Lung (tissue), 4 donors: ENCODE measurements around a stretch of chr19.

DNA sequence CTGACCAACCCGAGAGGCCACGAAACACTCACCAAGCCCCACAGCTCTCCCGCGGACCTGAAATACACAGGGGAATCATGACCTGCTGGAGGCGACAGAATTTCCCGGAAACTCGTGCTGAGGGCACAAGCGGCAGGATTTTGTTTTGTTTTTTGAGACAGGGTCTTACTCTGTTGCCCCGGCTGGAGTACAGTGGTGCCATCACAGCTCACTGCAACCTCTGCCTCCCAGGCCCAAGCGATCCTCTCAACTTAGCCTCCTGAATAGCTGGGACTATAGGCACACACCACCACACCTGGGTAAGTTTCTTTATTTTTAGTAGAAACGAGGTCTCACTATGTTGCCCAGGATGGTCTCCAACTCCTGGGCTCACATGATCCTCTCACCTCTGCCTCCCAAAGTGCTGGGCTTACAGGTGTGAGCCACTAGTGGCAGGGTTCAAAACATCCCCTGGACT lies 17.5 kb downstream of the MOB3A start:
- PRO-cap = no peak
- RAMPAGE, long total RNA = no peak
- RRBS = 94% methylated on average over 3 of the region's 11 CpGs

DNA sequence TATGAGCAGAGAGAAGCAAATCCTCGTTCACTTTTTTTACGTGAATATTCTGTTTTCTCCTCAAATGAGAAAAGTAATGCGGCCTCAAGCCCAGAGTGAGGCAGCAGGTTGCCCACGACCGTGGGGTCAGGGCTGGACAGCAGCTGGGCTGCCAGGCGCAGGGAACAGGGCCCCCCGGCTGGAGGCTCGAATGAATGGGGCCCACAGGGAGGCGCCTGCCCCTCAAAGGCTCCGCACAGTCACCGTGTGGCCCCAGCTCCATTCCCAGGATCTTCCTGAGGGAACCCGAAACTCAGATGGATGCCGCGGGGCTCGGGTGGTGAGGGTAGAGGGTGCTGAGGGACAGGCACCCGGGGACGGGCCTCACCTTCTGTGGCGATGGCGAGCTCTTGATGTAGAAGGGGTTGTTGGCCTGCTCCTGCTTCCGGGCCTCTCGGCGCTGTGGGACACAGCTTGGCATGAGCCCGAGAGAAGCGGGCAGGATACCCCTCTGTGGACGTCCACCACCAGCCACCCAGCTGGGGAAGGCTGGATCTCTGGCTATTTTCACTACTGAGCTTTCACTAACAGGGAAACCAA lies 19.2 kb downstream of the IZUMO4 start:
- PRO-cap = no peak
- RAMPAGE, long total RNA = no peak
- RRBS = 96% methylated on average over 5 of the region's 25 CpGs

GRCh38 chr19:2130316-2131133 lies 20.8 kb downstream of the AP3D1 start:
- PRO-cap = no peak
- RAMPAGE, long total RNA = no peak
- RRBS = 100% methylated on average over 1 of the region's 26 CpGs

DNA sequence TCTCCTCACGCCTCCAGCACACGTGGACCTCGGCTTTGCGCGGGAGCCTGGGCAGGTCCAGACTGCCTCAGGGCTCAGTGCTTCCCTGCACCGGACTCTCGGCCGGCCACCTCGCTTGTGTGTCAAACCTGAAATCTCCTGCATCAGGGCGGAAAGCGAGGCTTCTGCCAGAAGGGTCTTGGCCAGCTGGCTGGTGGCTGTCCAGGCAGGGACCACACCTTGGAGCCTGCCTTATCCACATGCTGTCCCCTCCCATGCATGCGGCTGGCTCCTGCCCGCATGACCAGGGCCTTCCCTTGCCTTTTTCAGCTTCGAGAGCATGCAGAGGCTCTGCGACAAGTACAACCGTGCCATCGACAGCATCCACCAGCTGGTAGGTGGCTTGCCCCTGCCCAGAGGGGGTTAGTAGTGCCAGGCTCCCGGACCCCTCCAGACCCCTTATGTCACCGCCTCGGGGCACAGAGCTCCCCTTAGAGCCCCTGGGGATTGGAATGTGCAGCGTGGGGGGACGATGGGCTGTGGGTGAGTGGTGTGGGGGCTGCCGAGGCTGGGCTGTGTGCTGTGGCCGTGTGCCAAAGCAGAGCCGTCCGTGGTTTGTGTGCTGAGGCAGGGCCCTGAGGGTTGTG lies 25.8 kb downstream of the DOT1L start:
- PRO-cap = no peak
- RAMPAGE, long total RNA = no peak
- RRBS = no CpG with 5 or more reads among the region's 26 CpGs

GRCh38 chr19:2212725-2213195 lies 23.4 kb downstream of the PLEKHJ1 start:
- PRO-cap = no peak
- RAMPAGE, long total RNA = no peak
- RRBS = 92% methylated on average over 2 of the region's 10 CpGs

DNA sequence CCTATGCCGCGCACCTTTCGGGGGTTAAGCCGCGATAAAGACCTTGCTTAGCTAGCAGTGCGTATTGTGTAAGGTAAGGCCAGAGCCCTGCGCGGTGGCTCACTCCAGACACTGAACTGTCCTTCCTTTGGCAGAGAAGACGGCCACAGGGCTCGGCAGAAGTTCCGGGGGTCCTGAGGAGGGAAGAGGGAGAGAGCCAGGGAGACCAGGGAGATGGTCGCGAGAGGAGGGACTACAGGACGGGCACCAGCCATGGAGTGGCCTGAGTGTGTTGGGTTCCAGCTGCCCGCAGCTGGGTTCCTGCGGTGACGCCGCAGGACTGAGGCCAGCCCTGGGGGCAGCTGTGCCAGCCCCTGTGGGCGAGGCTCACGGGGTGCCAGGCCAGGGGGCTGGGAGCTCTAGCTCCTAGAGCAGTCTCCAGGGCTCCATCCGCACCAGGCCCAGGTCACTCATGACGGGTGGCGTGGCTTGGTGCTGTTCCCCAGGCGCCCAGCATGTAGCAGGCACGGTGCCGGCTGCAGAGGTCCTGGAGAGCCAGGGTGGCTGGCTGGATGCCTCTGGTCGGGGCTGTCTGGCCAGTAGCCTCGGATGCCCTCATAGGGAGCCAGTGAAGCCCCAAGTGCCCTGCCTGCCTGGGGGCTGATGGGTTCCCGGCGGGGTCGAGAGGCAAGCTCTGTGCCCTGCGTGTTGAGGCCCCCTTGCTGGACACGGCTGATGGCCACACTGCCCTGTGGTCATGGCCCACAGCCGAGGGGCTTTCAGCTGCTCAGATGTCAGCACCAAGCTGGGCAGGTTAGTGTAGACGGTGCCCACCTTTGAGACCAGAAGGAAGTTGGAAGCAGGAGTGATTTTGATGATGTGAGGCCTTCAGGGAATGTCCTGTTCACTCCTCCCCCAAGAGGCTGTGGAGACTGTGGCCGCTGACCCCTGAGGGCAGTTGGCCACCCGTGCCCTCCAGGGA lies 7.5 kb downstream of the PLEKHJ1 start:
- PRO-cap = no peak
- RAMPAGE, long total RNA = no peak
- RRBS = no CpG with 5 or more reads among the region's 37 CpGs

GRCh38 chr19:2231444-2232173 lies 4.5 kb downstream of the PLEKHJ1 start:
- PRO-cap = no peak
- RAMPAGE, long total RNA = no peak
- RRBS = 80% methylated on average over 5 of the region's 21 CpGs

- PRO-cap = no peak
- RAMPAGE, long total RNA = no peak
- RRBS = no CpG with 5 or more reads among the region's 11 CpGs
Observed at GRCh38 chr19:2260165-2260640, 4.0 kb upstream of the JSRP1 start.

DNA sequence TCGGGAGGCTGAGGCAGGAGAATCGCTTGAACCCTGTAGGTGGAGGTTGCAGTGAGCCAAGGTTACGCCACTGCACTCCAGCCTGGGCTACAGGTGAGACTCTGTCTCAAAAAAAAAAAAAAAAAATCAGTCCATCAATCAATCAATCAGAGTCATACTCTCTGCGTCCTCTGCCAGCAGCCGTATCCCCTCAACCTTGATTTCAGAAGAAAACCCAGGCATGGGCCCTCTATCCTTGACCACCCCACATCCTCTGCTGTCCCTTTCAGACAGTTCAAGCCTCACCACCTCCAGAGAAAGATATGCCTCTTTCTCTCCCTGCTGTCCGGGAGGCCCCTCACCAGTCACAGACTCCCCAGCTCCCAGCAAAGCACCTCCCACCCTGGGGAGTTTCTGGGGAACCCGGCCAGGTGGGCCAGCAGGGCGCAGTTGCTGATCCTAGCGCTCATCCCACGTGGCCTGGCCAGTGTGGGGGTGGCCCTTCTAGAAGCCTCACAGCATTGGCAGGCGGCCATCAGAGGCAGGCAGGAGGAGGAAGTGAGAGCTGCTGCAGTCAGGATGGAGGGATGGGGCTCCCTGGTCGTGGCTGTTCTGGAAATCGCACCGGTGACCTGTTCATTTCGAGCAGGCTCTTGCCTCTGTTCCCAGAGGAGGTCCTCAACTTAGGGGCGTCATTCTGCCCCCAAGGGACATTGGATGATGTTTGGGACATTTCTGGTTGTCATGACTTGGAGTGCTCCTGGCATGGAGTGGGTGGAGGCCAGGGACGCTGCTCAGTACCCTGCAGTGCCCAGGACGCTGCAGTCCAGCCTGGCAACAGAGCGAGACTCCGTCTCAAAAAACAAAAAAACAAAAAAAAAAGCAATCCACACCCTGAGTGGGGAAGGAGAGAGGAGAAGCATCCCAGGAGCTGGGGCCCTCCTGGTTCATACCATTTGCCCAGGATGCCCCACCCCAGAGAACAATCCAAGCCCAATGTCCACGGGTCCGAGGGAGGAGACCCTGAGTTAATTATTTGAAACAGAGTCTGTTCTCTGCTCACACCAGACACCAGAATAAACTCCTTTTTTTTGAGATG lies 10.3 kb upstream of the JSRP1 start:
- PRO-cap = no peak
- RAMPAGE, long total RNA = no peak
- RRBS = 13% methylated on average over 2 of the region's 22 CpGs

DNA sequence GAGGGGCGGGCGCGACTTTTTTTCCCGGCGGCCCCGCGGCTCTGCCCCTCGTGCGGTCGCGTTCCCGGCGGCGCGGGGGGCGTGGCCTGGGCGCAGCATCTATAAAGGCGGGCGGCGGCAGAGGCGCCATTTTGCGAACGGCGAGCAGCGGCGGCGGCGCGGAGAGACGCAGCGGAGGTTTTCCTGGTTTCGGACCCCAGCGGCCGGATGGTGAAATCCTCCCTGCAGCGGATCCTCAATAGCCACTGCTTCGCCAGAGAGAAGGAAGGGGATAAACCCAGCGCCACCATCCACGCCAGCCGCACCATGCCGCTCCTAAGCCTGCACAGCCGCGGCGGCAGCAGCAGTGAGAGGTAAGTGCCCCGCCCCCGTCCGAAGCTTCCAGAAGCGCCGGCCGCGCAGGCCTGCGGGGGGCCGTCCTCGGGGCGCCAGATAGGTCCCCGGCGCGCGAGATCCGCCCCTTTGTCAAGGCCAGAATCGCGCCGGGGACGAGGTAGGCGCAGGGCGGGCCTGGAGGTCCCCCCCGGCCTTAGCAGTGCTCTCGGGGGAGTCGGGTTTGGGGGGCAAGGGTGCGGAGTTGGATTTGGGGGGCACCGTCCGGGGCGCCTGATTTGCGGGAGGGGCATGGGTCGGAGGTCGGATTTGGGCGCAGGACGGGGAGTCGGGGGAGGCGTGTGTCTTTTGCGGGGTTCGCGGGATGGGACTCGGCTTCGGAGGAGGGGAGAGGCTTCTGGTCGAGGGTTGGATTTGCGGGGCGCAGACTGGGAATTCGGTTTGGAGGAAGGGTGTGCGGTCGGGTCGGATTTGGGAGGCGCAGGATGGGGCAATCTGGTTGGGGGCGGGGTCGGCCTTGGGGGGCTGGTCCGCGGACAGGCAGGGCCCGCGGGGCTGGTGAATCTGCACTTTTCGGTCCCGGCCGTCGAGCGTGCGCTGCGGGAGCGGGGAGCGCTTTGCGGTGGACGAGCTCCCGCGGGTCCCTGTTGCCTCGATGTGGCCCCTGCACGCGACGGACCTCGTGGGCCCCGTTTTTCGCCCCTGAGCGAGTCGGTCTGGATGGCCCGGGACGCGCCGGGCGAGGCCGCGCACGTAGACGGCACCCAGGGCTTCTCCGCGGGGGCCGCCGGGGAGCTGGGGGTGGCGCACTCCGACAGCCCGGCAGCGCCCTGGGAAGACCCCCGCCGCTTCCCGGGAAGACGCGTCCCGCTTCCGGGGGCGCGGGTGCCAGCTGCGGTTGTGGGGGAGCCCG lies 12.2 kb downstream of the PEAK3 start:
- PRO-cap = unidirectional peak, plus-strand start at position 130 of the sequence; unidirectional peak, plus-strand start at position 474 of the sequence
- RAMPAGE, long total RNA = no peak
- RRBS = 1% methylated on average over 47 of the region's 148 CpGs

- PRO-cap = no peak
- RAMPAGE, long total RNA = no peak
- RRBS = 27% methylated on average over 1 of the region's 18 CpGs
Observed at GRCh38 chr19:2294923-2295421, 13.0 kb downstream of the LINGO3 start.

DNA sequence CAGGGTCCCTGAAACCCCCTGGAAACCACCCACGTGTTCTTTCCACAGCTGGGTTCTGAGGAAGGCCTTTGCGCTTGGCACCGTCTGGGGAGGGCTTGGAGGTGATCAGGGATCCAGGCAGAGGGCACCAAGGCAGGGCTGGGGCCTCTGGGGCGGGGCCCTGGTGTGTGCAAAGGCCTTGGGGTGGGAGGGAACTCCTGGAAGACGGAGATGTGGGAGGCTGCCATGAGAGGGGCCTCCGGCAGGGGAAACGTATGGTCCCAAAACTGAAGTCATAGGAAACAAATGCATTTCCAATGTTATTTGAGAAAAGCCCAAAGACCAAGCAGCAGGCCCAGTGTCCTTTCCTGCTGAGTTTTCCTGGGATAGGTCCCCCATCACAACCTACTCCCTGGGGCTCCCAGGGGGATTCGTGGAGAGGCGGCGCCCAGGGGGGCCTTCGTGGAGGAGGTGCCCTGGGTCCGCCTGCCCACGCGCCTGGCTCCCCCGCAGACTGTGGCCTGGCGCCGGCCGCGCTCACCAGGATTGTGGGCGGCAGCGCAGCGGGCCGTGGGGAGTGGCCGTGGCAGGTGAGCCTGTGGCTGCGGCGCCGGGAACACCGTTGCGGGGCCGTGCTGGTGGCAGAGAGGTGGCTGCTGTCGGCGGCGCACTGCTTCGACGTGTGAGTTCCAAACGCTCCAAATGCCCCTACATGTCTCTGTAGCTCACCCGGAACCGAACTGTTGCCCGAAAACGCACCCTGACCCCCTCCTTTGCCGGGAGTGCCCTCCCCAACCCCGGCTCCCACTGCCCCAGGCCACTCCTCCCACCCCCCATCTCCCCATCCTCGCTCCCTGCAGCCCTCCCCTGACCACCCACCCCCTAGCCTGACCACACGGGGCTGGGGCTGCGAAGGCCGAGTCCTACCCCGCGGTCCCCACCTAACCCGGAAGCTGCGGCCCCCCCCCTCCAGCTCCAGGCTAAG lies 3.5 kb downstream of the TIMM13 start:
- PRO-cap = no peak
- RAMPAGE, long total RNA = no peak
- RRBS = 91% methylated on average over 9 of the region's 50 CpGs

DNA sequence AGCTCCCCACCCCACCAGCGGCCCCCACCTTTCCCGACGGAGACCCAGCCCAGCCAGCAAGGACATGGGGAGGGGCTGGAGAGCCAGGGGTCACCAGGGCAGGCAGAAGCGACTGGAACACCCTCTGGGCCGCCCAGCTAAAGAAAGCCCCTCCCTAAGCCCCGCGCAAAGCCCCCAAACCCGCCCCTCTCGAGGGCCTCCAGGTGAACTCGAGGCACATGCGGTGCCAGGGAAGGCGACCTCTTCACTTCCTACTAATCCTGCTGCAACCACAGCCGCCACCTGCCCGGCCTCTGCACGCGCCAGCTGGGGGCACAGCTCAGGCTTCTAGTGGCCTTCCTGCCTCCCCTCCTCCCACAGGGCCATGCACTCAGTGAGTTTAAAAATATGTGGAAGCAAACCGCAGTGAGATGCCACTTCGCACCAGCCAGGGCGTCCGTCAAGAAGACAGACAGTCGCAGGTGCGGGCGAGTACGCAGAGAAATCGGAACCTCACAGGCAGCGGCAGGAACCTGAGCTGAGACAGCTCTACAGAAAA lies 10.5 kb downstream of the LMNB2 start:
- PRO-cap = no peak
- RAMPAGE, long total RNA = no peak
- RRBS = no CpG with 5 or more reads among the region's 26 CpGs

DNA sequence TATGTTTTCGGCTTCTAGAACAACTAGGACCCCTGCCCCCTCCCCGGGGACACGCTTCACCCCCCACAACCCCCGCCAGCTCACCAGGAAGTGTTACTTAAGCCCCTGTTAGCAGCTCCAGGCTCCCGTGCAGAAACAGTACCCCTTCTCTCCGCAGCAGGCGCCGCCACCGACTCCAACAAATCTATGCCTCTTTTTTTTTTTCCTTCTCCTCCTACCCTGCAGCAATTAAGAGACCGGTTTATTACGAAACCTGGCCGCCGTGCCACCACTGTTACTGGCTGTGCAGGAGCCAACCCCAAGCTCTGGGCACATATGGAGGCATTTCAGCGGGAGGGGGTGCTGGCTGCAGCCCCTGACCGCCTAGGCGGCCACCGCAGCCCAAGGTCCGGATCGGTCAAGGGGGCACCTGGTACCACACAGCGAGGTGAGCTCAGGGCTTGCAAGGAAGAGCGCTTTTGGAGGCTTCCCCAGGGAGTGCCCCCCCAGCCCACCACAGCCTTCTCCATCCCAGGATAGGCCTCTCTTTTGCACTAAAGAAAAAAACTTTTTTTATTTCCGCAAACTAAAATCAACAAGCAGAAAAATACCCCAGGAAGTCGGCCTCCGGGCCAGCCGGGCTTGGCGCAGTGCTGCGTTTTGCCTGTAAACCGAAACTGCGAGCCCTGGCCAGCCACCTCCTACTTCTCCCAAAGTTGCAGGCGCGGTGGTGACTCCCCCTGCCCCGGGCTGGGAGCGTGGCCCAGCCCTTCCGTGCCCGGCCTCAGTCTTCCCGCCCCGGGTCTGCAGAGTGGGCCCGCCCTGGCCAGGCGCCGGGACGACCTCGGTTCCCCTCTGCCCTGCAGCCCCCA lies 2.6 kb downstream of the GADD45B start:
- PRO-cap = no peak
- RAMPAGE, long total RNA = no peak
- RRBS = under 1% methylated on average over 10 of the region's 42 CpGs

DNA sequence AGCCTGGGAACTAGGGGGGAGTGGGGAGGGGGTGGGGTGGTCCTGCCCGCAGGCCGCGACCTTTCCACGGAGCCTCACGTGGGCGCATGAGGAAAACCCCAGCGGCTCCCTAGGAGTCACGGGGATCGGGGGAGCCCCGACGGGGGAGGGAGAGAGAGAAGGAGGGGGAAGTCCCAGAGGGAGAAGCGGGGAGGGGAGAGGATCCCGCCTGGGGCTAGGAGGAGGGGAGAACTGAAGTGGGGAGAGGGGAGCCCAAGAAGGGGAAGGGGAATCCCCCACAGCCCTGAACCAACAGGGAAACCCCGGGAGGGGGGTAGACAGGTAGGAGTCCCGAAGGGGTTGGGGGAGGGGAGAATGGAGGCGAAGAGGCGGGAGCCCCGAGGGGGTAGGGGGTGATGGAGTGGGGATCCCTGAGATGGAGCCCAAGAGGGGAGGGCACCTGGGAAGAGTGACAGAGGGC lies 3.2 kb downstream of the GADD45B start:
- PRO-cap = no peak
- RAMPAGE, long total RNA = no peak
- RRBS = no CpG with 5 or more reads among the region's 18 CpGs

- PRO-cap = no peak
- RAMPAGE, long total RNA = no peak
- RRBS = 1% methylated on average over 43 of the region's 106 CpGs
Observed at GRCh38 chr19:2488360-2489568, 12.8 kb downstream of the GADD45B start.

- PRO-cap = no peak
- RAMPAGE, long total RNA = no peak
- RRBS = no CpG with 5 or more reads among the region's 29 CpGs
Observed at GRCh38 chr19:2503445-2504417, 27.8 kb downstream of the GADD45B start.

- PRO-cap = no peak
- RAMPAGE, long total RNA = no peak
- RRBS = no CpG with 5 or more reads among the region's 12 CpGs
Observed at GRCh38 chr19:2507074-2507605, 31.2 kb downstream of the GADD45B start.

- PRO-cap = bidirectional peak, plus-strand start at chr19:2543711, minus-strand start at chr19:2543623; unidirectional peak, plus-strand start at chr19:2544234
- RAMPAGE, long total RNA = no peak
- RRBS = 26% methylated on average over 2 of the region's 45 CpGs
Observed at GRCh38 chr19:2543480-2544760, 68.0 kb downstream of the GADD45B start.

DNA sequence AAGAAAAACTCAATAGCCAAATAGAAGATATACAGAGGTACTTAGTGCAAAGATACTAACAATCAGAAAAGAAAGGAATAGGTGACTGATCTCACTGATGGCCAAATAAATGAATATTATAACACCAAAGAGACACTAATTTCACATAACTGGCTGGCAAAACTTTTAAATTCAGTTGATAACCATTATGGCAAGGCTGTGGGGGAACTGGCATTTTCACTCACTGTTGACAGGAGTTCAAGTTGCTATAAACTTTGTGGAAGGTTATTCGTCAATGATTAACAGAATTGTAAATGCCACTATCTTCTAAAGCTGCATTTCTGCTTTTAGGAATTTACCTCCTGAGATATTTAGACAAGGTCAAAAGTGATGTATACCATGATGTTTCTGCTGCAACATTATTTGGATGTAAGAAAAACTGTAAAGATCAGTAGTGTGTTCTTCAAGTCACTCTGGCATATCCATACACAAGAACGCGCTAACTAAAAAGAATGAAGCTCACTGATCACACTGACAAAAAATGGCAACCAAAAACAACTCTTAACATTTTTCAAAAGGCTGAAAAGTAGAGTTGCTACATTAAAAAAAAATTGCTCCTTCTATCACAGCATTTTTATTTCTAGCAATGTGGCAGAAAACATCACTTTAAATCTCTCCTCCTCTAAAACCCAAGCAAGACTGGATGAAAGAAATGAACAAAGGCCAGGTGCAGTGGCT lies 110.6 kb downstream of the GNG7 start:
- PRO-cap = no peak
- RAMPAGE, long total RNA = no peak
- RRBS = no CpG with 5 or more reads among the region's 3 CpGs